SJSA1 (cell line): ENCODE results near the genes MRPS2 and GLT6D1.

- RAMPAGE, long total RNA = no peak
Measured at GRCh38 chr9:134307534-134307994, 18.7 kb upstream of the RXRA start.

GRCh38 chr9:134331944-134332967 is 6.0 kb downstream of the RXRA start:
- RAMPAGE, long total RNA = no peak

- RAMPAGE, long total RNA = no peak
Measured at GRCh38 chr9:134350612-134351697, 24.7 kb downstream of the RXRA start.

GRCh38 chr9:134436328-134437467 is 110.4 kb downstream of the RXRA start:
- RAMPAGE, long total RNA = no peak

- RAMPAGE, long total RNA = no peak
Measured at GRCh38 chr9:134502753-134503303, 138.8 kb upstream of the COL5A1 start.

DNA sequence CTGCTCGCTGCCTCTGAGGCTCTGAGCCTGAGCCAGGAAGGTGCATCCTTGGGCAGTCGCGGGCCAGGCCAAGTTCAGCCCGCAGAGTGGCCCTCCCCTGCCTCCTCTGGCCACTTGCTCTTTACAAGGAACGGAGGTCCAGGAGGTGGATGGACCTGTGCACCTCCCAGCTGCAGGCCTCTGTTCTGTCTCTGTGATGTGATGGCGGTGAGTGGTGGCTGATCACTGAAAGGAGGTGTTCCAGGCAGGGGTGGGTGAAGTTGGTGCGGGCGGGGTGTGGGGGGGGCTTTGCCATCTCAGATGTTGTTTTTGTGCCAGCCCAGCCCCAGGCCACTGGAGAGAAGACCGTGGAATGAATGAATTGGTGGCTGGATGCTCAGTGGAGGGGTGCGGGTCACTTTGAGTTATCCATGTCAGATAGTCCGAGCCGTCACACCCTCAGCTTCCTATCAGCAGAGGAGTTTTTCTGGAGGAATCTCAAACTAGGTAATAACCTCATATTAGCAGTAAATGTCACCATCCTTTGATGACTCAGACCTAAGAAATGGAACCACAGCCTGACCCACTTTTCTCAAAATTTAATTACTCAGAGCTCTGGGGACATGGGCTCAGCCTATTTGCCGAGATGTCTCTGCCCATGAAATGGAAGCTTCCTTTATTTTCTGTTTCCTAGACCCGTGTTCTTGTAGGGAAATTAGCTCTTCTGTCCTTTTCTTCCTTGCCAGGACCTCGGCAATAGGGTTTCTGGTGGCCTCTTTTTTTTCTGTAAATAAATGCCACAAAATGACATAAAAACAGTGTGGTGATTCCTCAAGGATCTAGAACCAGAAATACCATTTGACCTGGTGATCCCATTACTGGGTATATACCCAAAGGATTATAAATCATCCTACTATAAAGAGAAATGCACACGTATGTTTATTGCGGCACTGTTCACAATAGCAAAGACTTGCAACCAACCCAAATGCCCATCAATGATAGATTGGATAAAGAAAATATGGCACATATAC is 7.5 kb downstream of the COL5A1 start:
- RAMPAGE, long total RNA = no peak

DNA sequence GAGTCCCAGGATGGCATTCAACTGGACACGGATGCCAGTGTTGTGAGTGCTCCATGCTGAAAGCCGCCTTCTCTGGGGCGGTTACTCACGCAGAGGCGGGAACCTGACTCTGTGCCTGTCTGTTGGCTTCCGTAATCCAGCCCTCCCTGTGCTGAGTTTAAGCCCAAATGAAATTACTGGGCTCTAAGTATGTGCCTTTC is 20.2 kb downstream of the COL5A1 start:
- RAMPAGE, long total RNA = no peak

DNA sequence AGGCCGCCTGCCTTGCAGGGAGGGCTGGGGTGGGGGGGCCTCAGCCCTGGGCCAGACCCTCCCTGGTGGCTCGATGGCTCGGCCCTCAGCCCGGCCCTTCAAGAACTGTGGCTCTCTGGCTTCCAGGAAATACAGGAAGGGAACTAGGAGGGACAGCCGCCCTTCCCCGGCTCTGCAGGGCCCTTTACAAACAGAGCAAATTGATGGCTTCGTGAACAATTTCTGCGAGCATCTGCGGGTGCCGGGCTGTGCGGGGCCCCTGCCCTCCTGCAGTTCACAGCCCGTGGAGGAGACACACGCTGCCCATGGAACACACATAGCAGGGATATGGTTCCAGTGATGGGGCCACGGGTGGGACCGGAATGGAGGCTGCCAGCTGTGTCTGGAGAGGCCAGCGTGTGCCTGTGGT is 39.5 kb downstream of the COL5A1 start:
- RAMPAGE, long total RNA = no peak

GRCh38 chr9:134765973-134766263 is 114.7 kb upstream of the FCN2 start:
- RAMPAGE, long total RNA = no peak

DNA sequence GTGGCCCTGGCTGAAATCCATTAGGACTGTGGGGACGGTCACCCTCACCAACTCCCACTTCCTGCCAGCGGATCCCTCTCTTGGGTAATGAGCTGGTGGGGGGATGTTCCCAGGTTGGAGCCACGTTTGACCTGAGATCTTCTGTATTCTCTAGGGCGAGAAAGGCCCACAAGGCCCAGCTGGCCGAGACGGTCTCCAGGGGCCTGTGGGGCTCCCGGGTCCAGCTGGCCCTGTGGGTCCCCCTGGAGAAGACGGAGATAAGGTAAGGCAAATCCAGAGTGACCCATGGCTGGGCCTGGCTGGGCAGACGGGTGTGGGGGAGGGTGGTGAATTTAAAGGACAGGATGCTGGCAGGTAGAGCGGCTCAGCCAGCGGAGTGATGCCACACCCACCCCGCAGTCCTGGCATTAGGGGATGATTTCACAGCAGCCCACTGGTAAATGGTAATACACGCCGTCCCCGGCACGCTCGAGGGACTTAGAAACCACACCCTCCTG is 71.5 kb upstream of the FCN2 start:
- RAMPAGE, long total RNA = no peak

GRCh38 chr9:135353430-135353834 is 126.2 kb upstream of the PPP1R26 start:
- RAMPAGE, long total RNA = no peak

- RAMPAGE, long total RNA = no peak
Measured at GRCh38 chr9:135478726-135479354, 742 bp upstream of the PPP1R26 start.

GRCh38 chr9:135500427-135501054 is at the start of gene MRPS2:
TSS of gene MRPS2 (plus strand) at chr9:135500682.
- RAMPAGE, long total RNA = no peak

DNA sequence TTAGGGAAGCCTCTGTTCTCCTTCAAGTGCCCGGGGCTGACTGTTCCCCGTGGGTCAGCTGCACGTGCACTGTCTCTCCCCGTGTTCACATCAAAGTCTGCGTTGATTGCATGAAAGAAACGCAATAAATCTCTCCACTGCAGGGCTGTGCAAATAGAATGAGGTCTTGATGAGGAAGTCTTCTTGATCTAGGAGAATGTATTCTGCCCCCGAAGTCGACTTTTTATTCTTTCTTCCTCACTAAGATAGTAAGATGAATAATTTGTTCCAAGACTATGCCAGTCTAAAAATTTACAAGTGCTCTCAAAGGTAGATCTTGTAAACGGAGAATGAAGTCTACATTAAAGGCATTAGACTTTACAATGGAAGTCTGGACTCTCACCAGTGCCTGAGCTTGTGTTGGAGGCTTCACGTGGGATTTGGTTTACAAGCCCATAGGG is at the start of gene GLT6D1:
GLT6D1 (minus strand) TSS at position 198 of the 440 bp plus-strand sequence.
- RAMPAGE, long total RNA = no peak

- RAMPAGE, long total RNA = no peak
Measured at GRCh38 chr9:135902898-135903341, 4.4 kb downstream of the CAMSAP1 start.

DNA sequence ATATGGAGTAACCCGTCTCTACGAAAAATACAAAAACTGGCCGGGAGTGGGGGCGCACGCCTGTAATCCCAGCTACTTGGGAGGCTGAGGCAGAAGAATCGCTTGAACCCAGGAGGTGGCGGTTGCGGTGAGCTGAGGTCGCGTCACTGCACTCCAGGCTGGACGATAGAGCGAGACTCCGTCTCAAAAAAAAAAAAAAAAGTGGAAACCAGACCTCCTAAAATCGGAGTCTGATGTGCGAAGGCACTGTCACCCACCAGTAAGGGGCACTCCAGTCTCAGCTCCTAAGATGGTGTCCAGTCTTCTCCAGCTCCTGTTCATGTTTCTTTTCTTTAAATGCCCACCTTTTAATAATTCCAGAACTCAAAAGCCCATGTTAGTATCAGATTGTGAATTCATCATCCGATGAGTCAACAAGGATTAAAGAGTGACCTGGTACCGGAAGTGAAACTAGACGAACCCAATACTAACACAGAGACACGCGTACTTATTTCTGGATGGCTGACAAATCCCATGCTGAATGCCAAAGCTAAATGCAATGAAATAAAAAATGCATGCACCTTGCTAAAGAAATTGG is 2.5 kb downstream of the CAMSAP1 start:
- RAMPAGE, long total RNA = no peak

- RAMPAGE, long total RNA = no peak
Measured at GRCh38 chr9:135962056-135962555, 933 bp upstream of the UBAC1 start.

- RAMPAGE, long total RNA = no peak
Measured at GRCh38 chr9:135969097-135970129, 8.2 kb upstream of the UBAC1 start.

DNA sequence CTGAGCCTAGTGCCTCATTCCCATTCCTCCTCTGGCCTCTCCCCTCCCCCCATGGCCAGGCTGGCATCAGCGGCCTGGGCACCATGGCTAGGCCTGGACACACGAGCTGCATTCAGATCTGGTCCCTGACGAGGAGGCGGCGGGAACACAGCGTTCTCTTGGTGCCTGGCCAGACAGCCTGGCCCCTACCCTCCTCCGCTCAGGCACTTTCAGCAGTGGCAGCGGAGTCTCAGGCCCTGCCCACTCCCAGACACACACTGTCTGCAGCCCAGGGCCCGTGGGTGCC is 19.7 kb upstream of the UBAC1 start:
- RAMPAGE, long total RNA = no peak

- RAMPAGE, long total RNA = no peak
Measured at GRCh38 chr9:135990434-135991034, 29.4 kb upstream of the UBAC1 start.